CD14-positive monocyte (primary cell): ENCODE data around the genes SUN2, APOBEC3F, APOBEC3H and PDGFB.

DNA sequence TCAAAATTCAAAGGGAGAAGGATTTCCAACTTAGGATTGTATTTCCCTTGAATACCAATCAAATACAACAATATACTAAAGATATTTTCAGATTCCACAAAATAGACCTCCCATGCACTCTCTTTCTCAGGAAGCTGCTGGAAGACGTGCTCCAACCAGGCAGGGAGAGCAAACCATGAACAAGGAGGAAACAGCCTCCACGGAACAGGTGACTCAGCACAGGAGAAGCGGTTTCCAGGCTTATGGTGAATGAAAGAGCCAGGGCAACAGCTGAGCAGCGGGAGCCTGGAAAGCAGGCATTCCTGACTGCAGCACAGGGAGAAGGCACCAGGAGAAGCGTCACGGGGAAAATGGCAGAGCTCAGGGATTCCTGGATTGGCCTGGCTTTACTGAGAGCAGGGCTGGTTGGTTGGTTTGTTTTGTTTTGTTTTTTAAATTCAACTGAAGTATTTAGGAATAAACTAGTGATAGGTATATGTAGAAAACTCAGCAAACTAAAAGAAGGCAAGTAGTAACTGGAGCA is 31.9 kb downstream of the TMEM184B start:
- CAGE, long polyA plus RNA, result no peak

- CAGE, long polyA plus RNA, result no peak
Measured at GRCh38 chr22:38314484-38314733, 2.8 kb downstream of the CSNK1E start.

DNA sequence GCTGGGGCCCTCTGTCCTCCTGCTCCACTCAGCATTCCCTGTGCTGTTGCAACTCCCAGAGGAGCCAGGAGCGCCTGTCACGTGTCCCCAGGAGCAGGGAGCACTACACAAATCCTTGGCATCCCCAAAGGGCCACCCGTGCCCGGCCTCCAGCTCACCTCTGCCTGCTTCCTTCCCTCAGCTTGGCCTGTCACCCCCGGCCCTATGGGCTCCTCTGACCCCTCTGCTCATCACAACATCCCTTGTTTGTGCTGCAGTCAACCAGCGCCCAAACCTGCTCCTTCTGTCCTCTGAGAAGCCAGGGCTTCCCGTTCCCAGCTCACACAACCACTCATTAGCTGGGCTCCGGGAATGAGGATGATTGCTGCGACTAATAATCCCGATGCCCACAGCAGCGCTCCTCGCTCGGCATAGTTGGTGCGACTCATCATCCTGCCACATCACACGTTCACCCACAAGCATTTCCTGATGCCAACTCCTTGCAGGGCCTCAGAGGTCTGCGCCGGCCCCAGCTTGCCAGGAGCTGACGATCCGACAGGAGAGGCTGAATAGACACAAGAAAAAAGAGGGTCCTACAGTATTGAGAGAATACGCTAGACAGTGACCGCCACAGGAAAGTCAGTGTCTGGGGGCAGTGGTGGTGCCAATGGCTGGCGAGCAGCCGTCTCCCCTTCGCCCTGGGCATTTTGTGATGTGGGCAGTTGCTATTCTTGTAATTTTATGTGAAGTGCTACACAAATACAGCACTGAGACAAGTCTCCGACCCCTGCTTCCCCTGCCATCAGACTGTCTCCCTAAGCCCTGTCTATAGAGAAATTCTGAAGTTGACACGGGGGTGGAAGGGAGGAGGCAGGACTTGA is 10.6 kb upstream of the CSNK1E start:
- CAGE, long polyA plus RNA, result no peak

GRCh38 chr22:38444079-38444482 is 10.9 kb downstream of the KCNJ4 start:
- CAGE, long polyA plus RNA, result no peak

DNA sequence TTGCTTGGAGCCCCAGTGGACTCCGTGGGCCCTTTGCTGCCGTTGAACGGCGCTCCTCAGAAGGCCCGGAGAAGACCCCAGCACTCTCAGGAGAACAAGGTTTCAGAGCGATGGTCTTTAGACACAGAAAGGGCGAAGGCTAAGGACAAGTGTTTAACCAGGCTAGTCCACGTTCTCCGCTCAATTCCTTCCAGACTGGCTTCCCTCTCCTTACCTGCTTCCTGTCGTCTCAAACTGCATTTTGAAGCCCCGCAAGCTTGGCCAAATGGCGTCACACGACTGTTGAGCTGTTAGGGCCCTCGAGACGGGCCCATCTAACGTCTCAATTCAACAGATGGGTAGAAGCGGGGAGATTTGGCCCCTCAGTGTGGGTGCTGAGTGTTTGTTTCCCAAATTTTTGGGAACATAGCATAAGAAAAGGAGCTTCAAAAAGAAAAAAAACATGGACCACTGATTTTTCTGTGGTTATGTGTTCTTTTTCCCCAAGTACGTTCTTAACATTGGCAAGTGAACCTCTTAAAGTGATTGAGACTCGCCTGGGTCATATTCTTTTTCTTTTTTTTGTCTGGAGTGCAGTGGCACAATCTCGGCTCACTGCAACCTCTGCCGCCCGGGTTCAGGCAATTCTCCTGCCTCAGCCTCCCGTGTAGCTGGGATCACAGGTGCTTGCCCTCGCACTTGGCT is 1.4 kb upstream of the DDX17 start:
- CAGE, long polyA plus RNA, result no peak

DNA sequence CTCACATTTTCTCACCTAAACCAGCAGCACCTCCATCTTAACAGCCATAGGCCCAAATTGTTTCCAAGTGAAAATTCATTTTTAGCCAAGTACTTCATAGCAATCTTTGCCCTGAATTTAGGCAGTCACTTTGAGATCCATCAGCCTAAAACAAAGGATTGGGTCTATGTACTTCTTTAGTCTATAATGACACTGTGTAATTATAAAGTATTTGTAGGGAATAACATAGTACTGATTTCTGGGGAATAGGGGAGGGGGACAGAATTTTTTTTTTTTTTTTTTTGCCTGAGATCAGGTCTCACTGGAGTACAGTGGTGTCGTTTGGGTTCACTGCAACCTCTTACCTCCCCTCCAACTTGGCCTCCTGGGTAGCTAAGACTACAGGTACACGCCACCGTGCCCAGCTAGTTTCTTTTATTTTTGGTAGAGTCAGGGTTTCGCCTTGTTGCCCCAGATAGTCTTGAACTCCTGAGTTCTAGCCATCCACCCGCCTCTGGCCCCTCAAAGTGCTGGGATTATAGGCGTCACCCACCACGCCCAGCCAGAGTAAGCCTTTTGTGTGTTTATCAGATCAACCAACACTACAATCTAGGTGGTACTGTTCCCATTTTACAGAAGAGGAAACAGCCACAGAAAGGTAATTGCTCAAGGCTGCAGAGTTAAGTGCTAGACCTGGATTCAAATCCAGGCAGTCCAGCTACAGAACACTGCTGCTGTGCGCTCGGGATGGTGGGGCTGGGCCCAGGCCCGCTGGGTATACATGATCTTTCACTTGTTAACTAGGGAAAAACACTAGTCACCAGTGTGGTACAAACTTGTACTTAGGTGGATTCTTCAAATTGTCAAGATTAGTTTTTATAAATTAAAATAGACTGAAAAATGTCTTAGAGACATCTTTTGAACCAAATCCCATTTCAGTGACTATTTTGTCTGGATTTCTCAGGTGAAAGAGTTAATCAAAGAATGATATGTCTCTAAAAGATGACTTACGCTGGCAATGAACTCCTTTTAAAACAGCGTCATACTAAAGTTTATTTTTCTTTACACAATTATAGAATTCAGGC is 3.1 kb downstream of the TOMM22 start:
- CAGE, long polyA plus RNA, result no peak

DNA sequence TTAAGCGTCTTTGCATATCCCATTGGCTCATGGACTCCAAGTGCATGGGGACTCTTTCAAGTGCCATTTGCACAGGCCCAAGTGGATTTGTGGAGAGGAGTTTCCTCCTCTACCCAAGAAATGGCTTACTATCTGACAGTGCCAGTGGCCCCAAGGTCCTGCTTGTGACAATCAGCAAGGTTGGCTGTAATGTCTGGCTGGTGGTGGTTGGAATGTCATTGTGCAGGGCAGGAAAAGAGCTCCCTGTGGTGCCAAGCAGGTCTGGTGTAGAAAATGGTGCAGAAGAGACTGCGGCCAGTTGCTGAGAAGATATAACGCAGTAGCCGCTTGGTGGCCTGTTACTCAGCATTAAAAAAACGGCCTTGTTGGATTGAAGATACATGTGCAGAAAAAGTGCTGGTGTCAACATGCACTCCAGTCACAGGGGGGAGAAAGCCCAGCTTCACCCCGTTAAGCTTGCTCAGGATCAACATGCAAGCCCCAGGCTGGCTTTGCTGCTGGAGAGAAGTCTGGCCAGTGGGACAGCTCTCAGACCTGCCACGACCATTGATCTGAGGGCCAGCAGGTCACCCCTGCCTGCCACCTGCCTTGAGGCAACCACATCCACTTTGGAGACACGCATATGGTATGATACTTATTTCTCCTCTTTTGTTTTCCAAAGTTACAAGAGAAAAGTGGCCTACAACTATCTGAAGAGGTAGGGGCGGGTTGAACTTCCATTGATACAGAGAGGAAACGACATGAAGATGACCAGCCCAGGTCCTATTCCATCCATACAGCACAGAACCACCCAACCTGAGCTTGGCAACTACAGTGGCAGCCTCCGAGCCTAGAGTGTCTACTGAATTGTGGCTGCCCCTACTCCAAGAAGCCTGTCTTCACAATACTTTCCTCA is 4.4 kb downstream of the TOMM22 start:
- CAGE, long polyA plus RNA, result no peak

GRCh38 chr22:38733399-38734432 is 22.1 kb downstream of the SUN2 start:
- CAGE, long polyA plus RNA, result no peak

DNA sequence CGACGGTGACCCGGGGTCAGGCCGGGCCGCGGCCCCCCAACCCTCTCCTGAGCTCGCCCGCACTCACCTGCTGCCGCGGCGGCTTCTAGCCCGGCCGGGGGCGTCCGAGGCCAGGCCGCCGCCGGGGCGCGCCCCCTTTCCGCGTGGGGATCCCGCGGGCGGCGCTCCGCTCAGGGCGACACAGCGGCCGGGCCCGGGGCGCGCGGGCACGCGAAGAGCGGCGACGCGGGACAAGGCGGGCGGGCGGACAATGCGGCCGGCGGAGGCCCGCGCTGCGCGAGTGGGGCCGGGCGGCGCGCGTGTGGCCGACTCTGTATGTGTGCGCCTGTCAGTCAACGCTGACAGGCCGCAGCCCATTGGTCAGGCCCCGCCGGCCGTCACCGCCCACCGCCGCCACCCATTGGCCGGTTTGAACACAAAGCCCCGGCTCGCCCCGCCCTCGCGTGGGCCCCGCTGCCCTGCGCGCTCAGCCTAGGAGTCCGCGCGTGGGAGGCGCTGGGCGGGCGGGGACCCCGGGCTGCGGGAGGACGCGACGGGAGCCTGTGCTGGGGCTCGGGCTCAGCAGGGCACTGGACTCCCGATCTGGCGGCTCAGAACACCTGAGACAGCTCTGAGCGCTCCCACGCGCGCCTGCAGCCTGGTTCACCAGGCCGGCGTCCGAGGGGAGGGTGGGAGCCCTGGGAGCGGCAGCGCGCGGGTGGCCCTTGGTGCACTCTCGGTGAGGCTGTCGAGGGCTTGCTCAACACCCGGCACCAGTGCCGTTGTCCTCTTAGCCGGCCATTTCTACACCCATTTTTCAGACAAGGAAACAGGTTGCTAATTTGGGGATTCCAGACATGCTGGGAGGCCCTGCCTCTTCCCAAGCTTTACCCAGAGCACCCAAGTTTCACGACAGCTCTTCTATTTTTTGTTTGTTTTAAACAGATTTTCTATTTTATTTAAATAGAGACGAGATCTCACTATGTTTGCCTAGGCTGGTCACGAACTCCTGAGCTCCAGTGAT is at the start of gene SUN2:
Gene SUN2, minus strand, starts transcription at position 303 of the 1,003 bp plus-strand sequence.
- CAGE, long polyA plus RNA, result no peak

GRCh38 chr22:38787839-38788745 is 5.9 kb downstream of the DNAL4 start:
- CAGE, long polyA plus RNA, result no peak

DNA sequence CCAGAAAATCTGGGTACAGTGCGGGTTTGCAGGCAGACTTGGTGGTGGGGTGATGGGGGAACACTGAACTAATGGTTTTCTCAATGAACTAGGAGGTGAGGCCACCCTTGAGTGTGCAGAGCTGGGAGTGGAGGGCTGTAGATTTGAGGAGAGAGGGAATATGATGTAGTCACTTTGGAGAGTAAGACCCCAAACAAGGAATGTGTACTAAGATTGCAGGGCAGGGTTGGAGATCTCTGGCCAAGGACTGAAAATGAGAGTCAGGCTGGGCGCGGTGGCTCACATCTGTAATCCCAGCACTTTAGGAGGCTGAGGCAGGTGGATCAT is 22.7 kb upstream of the DNAL4 start:
- CAGE, long polyA plus RNA, result no peak

DNA sequence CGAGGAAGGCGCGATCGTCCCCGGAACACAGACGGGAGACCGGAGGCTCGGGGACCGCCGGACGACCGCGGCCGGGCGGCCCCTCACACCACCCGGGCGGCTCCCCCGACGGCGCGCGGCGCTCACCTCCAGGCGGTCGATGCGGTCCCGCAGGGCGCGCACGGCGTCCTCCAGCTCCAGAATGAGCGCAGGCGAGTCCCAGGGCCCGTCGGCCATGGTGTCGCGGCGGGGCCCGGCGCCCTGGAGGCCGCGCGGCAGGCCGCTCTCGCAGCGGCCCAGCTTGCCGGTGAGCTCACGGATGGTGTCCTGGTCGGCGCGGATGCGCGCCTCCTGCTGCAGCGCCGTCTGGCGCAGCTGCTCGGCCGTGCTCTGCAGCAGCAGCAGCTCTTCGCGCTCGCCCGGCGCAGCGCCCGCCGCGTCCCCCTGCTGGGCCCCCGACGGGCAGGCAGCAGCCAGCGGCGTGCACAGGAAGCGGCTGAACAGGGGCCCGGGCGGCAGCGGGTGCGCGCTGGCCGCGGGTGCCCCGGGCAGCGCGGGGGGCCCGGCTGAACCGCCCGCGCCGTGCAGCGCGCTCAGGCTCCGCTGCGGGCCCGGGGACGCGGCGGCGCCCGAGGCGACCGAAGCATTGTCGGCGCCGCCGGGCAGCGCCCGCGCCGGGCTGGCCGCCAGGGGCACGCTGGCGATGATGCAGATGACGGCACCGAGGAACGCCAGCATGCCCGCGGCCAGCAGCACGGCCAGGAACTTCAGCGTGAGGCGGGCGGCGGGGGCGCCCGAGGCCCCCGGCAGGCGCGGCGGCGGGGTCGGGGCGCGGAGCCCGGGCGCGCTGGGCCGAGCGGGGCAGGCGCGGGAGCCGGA is 490 bp downstream of the NPTXR start:
- CAGE, long polyA plus RNA, result no peak

GRCh38 chr22:38923597-38924245 is 33.7 kb upstream of the APOBEC3A start:
- CAGE, long polyA plus RNA, result no peak

DNA sequence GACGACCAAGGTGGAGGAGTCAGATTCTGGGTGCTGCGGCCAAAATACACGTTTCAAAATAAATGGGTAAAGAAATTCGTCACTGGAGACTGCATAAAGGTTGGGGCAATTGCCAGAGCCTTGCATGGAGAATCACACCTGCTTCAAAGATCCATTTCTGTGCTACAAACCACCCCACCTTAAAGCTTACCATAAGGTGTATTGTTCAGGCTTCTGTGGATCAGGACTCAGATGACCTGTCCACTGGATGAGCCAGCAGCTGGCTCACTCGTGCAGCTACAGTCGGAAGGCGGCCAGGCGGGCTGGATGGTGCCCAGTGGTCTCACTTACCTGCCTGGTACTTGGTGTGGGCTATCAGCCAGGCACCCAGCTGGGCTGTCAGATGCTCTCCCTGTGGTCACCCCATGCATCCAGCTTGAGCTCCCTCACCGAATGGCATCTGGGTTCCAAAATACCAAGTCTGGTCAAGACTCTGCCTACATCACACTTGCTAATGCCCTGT is 11.0 kb upstream of the APOBEC3B start:
- CAGE, long polyA plus RNA, result no peak

DNA sequence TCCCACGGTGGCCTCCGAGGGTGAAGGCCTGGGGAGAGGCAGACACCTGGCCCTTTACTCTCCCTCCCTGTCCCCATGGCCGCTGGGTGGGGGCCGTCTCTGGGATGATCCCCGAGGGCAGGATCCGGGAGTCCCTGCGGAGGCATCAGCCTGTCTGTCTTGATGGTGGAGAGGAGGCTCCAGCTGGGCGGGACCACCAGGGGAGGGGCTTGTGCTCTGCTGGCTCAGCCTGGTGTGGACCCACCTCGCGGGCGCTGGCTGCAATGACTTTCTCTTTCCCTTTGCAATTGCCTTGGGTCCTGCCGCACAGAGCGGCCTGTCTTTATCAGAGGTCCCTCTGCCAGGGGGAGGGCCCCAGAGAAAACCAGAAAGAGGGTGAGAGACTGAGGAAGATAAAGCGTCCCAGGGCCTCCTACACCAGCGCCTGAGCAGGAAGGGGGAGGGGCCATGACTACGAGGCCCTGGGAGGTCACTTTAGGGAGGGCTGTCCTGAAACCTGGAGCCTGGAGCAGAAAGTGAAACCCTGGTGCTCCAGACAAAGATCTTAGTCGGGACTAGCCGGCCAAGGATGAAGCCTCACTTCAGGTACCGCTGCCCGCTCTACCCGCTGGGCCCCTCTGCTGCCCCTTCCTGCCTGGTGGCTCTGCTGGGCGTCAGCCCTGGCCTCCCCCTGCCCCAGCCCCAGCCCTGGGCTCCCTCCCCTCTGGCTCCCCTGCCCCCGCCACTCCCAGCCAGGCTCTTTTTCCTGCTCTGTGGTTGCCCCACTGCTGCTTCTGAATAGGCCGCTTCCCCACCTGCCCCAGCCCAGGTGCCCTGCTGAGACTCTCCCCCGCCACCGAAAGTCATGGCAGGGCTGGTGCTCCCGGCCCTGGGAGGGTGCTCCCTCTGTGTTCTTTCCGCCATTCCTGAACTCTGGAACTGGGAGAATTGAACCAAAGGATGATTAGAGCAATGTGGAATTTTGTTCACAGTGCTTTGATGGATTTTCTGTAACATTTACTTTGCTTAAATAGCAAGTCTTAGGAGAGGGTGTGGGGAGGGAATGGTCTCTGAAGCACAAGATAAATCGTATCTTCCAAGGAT is at the start of gene APOBEC3F:
Gene APOBEC3F, plus strand, starts transcription at position 472 of the 1,083 bp plus-strand sequence.
- CAGE, long polyA plus RNA, result no peak

DNA sequence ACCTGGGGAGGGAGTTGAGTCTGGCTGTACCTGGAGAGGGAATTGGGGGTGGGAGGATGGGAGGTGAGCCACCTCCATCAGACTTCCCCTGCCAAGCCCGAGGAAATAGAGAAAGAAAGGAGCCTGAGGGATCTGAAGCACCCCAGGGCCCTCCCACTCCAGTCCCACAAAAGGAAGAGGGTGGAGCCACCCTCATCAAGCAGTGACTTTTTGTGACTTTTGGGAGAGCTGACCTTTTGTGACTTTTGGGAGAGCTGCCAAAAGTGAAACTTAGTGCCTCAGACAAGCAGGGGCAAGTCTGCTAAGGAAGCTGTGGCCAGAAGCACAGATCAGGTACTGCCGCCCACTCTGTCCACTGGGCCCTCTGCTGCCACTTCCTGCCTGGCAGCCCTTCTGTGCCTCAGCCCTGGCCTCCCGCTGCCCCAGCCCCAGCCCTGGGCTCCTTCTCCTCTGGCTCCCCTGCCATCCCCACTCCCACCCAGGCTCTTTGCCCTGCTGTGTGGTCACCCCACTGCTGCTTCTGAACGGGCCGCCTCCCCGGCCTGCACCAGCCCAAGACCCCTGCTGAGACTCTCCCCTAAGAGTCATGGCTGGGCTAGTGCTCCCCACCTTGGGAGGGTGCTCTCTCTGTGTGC is at the start of gene APOBEC3H:
Gene APOBEC3H, plus strand, starts transcription at position 234 of the 635 bp plus-strand sequence.
- CAGE, long polyA plus RNA, result no peak

DNA sequence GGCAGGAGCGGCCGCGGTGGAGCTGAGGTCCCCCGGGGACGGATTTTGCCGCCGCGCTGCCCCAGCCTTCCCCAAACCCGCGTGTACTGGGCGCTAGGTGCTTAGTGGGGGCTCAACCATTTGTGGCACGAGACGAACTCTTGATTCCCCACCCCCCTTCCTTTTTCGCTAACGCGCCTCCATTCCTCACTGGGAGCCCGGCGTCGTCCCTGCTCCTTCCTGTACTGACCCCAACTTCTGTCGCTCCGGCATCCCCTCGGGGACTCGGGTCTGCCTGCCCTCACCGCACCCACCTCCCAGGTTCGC is 793 bp upstream of the CBX7 start:
- CAGE, long polyA plus RNA, result no peak

DNA sequence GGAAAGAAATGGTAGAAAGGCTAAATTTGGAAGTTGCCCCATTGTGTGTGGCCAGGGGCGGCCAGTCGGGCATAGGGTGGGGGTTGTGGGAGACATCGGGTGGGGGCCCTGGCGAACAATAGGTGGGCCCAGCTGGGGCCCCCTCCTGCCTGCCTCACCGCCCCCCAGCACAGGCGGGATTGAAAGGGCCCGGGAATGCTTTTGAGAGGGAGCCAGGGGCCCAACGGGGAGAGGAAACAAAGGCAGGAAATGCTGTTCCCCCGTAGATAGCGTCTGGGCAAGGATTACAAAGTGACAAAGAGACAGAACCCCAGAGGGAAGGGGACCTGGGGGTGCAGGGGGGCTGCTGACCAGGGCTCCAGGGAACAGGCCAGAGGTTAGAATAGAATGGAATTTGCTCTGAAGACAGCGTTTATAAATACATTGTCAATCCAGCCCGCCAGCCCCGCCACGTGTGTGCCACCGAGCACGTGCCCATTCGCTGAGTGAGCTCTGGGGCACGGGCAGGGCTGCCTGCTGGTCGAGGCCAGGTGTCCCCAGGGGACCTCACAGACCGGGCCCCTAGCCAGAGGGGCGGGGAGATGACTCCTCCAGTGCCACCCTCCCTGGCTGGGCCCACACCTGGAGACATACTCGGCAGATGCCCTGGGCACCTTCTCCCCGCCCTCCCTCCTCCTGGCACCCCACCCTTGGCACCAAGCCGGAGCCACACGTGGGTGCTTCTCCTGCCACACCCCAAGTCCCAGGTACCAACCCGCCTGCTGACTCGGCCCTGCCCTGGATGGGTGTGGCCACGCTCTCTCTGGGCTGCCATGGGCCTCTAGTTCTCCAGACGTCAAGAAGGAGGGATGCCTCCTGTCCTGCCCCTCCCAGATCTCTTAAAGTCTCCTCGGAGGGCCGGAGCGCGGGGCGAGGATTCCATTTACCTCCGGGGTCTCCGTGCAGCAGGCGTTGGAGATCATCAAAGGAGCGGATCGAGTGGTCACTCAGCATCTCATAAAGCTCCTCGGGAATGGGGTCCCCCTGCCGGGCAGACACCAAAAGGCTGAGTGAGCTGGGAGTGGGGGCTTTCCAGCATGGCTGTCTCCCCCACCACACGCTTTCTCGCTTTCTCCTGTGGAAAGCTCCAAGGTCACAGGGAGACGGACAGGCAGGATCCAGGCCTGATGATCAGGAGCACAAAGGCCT is 9.5 kb downstream of the PDGFB start:
- CAGE, long polyA plus RNA, result no peak

DNA sequence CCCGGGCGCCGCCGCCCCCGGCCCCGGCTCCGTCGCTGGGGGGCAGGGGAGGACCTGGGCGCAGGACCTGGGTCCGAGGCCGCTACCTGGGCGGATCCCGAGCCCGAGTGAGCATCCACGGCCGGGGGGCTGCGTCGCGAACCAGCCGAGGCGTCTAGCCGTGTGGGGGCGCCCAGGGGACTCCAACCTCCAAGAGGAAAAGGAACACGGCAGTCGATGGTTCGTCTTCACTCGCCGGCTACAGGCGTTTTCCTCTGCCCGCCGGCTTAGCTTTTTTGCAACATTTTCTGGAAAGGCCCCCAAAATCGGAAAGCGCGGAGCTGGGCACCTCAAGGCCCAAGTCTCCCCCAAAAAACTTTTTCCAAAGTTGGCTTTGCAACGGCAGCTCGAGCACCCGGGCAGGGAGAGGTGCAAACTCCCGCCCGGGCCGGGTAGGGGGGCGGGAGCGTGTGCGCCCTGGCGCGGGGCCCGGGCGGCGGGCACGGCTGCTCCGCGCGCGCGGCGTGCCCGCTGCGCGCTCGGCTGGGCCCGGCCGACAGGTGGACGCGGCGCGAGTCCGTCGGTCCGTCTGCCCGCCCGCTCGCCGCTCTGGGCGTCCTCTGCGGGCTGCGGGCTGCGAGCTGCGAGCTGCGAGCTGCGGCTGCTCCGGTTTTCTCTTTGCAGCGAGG is 527 bp downstream of the PDGFB start:
- CAGE, long polyA plus RNA, result no peak

DNA sequence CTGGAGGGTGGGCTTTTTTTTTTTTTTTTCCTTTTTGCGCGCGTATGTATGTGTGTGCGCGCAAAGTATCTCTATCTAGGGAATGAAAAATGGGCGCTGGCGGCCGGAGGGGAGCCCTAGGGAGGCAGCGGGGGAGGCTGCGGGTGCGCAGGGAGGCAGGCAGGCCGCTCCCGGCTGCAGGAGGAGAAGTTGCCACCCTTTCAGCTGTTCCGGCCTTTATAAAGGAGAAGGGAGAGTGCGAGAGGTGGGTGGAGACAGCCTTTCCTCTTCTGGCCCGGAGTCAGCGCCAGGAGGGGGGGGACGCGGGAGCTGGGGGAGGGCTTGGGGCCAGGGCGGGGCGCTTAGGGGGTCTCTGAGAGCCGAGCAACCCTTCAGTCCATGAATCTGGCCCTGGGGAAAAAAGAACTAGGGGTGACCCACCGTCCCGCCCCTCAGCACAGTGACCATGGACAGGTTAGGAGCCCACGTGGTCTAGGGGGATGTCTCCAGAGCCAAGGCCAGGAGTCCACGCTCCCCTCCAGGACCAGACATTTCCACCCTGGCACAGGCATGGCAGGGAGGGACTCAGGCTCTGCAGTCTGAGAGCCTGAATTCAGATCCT is at the start of gene PDGFB:
Gene PDGFB, minus strand, starts transcription at position 194 of the 601 bp plus-strand sequence.
- CAGE, long polyA plus RNA, result no peak